ENCODE measurements around the gene GOLGA5.

GRCh38 chr14:91324667-91325087 is 80.2 kb upstream of the GPR68 start:
- RRBS: no CpG with 5 or more reads among the region's 11 CpGs

GRCh38 chr14:91392493-91393537 is 24.8 kb downstream of the CCDC88C start:
- RRBS: no CpG with 5 or more reads among the region's 27 CpGs

DNA sequence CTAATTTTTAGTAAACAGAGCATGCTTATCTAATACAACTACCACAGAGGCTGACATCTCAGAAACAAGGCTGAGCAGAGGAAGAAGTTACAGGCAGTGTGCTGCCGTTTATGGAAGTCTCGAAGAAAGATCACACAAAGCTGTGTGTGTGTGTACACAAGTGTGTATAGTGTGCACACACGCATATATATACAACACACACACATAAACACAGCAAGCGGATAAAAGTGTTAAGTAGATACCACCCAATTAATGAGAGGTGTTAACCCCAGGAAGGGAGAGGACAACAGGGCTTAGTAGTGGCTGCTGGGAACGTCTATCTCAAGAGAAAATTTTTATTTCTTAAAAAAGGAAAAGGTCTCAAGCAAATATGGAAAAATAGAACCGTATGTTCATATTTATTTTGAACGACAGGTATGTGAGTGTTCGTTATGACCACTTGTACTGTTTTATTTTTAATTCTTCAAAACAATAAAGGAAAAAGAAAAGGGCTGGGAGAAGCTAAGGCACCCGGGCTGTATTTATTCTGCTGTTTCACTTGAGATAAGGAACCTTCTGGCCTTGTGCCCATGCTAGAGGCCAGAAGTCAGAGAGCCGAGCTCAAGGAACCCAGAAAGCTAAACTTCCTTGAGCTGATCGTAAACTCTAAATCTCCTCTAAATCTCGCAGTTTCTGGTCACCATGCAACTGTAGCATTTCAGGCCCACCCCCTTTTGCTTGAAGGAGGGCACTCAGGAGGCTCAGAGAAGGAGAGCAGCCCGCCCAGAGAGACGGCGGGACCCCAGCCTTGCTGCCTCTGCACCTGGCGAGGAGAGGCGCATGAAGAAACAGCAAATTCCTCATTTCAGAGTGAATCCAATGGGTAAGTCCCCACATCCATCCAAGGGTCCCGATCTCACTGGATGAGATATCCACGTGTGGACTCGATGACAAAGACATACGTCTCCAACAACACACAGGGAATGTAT is 15.0 kb downstream of the CCDC88C start:
- RRBS: no CpG with 5 or more reads among the region's 21 CpGs

DNA sequence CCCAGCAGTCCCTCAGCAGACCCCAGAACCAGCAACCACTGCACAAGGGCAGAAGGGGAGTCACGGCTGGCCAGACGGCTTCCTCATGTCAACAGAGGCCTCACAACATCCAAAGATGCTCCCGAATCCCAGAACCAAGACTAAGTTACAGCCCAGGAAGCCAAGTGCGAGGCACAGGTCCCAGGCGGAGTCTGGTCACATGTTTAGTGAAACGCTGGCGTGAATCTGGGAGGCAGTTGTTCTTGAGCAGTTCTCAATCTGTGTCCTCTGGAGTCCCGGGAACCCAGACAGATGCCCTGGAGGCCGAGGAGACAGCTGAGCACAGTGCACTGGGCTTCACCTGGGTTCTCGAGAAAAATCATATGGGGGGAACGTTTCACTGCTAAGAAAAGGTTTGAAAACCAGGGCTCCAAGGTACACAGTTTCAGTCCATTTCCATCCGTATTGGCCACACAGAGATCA is 10.3 kb downstream of the CCDC88C start:
- RRBS: no CpG with 5 or more reads among the region's 12 CpGs

- RRBS: no CpG with 5 or more reads among the region's 7 CpGs
Observed at GRCh38 chr14:92157546-92158200, 35.9 kb downstream of the CPSF2 start.

- RRBS: no CpG with 5 or more reads among the region's 6 CpGs
Observed at GRCh38 chr14:92538297-92539054, 24.9 kb downstream of the RIN3 start.

DNA sequence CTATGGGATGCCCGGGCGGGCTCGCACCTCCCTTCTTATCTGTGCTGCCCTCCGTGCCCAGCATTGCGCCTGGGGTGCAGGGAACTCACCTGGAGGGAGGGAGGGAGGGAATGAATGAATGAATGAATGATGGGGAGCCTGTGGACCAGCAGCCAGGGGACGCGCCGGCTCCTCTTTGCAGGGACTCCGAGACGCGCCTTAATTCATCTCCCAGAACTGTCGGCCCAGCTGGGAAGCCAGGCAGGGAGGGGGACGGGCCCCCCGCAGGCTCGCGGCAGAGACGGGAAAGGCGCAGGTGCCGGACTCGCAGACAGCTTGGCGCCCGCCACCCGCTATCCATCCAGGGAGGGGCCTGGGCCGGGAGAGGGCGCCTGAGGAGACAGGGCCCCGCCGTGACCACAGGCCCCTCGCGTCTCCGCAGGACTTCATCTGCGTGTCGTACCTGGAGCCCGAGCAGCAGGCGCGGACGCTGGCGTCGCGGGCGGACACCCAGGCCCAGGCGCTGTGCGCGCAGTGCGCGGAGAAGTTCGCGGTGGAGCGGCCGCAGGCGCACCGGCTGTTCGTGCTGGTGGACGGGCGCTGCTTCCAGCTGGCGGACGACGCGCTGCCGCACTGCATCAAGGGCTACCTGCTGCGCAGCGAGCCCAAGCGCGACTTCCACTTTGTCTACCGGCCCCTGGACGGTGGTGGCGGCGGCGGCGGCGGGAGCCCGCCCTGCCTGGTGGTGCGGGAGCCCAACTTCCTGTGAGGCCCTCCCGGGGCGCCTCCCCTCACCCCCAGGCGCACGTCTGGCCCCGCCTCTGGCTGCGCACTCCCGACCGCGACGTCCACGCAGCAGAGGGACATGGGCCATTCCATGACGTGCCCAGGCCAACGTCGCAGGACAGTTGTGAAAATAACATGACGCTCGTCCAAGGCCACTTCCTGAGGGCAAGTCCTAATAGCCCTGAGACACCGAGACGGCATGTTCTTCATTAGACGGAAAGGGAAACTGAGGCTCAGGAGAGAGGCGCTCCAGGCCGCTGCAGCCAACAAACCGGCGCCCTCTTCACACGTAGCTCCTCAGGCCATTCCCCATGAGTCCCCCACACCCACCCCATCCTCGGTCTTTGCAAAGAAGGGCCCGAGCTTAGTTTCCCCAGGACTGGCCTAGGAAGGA is 60.5 kb downstream of the LGMN start:
- RRBS: 97% methylated on average over 8 of the region's 98 CpGs

DNA sequence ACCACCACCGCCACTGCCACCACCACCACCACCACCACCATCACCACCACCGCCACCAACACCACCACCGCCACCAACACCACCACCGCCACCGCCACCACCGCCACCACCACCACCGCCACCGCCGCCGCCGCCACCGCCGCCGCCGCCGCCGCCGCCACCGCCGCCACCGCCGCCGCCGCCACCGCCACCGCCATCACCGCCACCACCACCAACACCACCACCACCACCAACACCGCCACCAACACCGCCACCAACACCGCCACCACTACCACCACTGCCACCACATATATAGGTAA is 29.3 kb downstream of the LGMN start:
- RRBS: no CpG with 5 or more reads among the region's 30 CpGs

DNA sequence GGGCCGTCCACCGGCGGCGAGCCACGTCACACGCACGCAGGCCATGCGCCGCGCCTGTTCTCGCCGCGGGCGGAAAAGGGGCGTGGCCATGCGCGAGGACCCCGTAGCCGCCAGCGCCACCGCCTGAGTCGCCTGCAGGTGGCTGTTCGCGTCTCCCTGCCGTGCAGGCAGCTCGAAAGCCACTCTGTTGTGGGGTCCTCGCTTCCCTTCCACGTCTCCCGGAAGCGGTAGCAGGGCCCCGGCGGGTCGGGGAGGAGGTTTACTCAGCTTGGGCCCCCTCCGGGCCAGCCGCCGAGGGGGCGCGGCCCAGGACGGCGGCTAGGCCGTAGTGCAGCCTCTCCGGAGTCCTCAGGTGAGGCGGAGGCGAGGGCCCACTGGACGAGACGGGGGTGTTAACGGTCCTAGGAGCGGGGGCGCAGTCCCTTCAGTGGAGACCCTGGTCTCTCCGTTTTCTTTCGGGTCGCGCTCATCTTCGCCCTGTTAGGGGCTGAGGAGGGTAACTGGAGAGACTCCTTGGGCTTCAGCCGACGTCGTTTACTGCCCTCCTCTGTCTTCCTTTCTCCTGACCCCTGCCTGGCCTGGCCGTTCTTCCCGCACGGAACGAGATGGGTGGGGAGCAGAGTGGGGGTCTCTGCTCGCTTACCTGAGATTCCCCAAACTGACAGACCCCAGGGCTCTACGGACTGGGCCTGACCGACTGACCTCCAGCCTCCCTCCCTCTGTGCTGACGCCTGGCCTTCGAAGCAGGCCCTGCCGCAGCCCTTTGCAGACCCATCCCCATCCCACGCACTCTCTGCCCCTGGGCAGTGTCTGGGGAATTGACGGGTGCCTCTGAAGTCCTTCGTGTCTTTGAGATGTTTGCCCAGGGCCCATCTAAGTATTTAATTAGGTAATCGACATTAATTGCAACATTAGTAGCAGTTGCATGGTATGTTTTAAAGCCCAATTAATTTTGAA is at the start of gene GOLGA5:
Gene GOLGA5, plus strand, starts transcription at position 201 of the 957 bp plus-strand sequence.
- RRBS: 3% methylated on average over 12 of the region's 71 CpGs

DNA sequence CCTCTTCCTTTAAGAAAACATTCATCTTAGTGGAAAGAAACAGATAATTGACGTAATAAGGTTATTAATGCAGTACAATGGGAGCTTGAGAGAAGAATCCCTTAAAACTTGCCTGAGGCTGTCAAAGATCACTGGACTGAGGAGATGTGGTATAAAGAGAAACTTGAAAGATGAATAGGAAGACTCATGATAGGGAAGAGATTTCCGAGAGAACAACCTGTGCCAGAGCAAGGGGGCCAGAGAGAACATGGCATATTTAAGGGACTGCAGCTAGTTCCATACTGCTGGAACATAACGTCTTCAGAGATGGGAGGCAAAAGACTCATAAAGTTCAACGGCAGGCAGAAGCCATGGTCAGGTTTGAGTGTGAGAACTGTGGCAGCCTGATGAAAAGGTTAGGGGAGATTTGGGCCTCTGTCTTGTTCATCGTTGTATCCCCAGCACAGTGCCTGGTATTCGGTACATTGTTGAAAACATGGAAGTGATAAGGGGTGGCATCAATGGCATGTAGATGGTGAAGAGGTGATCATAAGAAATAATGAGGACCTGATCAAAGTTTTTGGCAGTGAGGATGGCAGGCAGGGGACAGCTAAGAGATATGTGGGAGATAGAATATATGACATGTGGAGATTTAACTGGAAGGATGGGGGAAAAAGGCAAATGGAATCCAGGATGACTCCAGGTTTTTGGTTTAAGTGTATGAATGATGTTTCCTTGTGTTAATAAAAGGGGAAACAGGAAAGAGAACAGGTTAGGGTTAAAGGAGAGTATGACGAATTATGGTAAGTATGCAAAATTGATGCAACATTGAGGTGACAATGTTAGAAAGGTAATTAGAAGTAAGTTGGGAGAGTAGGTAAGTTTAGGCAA is 19.4 kb downstream of the GOLGA5 start:
- RRBS: no CpG with 5 or more reads among the region's 7 CpGs

GRCh38 chr14:92973292-92973646 is 50.3 kb downstream of the CHGA start:
- RRBS: no CpG with 5 or more reads among the region's 6 CpGs

DNA sequence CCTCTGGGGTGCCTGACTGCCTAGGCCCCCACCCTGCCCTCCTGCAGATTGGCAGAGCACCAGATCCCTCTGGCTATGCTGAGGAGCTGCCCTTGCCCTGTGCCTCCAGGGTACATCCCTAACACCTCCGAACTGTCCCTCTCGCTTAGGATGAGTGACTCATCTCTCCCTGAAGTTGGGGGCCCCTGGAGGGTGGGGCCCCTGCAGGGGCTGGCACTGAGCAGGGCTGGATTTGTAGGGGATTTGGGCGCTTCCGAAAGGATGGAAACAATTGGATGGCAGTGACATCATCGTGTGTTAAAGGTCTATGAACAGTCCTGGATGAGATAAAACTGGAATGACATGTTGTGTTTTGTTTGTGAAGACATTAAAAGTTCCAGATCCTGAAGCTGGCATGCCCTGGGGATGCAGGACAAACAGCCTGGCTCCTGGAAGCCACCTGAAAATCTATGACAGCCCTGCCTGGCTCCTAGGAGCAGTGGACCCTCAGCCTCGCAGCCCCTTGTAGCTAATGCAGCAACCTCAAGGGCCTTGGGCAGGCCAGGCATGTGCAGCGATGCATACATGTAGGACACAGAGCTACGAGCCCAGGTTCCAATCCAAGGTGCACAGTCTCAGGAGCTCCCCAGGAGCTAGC is 51.2 kb downstream of the CHGA start:
- RRBS: no CpG with 5 or more reads among the region's 8 CpGs

- RRBS: no CpG with 5 or more reads among the region's 9 CpGs
Observed at GRCh38 chr14:92990363-92990875, 67.5 kb downstream of the CHGA start.

DNA sequence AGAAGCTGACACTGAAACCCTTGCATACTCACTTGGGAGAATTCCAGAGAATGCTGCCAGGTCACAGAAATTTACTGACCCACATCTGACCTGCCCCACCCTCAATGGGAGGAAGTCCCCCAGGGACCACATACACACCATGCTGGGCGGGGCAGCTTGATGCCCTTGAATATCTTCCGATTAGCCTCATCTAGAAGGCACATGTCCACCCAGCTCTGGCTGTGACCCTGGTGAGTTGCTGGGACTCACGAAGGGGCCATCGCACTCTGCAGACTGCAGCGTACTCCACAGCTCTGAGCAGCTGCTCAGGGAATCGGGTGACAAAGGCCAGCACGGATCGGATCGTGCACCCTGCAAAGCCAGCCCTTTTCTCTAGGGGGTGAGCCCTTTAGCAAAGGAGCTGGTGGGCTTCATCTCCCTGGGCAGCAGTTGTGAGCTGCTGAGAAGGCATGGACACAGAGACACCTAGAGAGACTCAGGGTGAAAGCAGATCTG is 83.1 kb downstream of the ITPK1 start:
- RRBS: no CpG with 5 or more reads among the region's 9 CpGs

DNA sequence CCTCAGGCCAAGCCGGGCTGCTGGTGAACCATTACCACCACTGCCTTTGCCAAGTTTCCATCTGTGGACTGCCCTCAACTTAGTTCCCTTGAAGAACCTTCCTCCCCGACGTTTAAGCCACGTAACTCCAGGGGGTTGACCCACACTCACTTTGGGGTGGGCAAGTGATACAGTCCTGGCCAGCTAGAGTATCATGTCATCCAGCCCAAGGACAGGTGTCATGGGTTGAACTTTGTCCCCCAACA is 68.7 kb downstream of the ITPK1 start:
- RRBS: no CpG with 5 or more reads among the region's 4 CpGs

DNA sequence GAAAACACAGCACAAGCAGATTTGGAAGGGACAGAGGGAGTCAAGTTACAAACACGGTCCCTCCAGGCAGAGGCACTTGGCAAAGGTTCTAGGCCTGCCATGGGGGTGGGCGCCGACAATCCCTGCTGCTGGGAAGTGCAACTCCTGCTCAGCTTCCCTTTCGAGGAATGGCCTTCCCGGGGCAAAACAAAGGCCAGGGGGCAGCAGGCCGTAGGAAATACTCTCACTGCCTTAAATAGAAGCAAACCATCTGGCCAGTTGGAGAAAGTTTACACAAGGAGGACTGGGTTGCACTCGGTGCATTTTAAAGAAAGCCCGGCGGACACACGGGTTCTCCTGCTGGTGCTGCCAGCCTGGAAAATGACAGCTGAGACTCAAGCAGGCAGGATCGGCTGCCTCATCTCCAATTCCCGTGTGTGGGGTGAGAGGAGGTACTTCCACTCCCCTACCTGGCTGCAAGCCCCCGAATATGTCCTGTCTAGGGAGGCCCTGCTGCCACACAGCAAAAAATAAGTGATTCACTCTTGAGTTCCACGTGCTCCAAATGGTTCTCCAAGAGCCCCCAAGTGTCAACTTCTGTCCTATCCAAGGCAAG is 65.7 kb downstream of the ITPK1 start:
- RRBS: no CpG with 5 or more reads among the region's 14 CpGs

DNA sequence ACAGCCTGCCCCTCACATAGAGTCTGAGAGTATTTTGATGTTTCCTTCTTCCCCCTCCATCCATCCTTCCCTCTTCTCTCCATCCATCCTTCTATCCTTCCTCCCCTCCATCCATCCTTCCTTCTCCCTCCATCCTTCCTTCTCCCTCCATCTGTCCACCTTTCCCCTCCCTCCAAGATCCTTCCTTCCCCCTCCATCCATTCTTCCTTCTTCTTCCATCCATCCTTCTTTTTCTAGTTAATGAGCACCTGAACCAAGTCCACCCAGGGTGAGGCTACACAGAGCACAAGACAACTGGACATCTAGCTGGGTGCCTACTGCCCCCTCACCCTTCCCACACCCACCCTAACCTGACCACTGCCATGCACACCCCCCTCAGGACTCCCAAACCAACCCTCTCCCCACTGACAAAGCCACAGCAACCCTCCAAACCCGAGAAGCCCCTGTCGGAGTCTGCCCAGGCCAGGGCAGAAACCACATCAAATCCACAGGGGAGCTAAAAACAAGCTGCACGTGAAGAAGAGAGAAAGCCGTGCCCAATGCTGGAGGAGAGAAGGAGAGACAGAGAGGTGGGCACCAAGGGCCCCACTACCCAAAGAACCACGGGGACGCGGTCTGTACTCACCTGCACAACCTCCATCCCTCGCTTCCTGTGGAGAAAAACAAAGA is 39.6 kb downstream of the ITPK1 start:
- RRBS: no CpG with 5 or more reads among the region's 8 CpGs

GRCh38 chr14:93096811-93097428 is 18.8 kb downstream of the ITPK1 start:
- RRBS: no CpG with 5 or more reads among the region's 14 CpGs

Measured in GM19240 (cell line).